ENCODE measurements around the gene SERPINC1.

DNA sequence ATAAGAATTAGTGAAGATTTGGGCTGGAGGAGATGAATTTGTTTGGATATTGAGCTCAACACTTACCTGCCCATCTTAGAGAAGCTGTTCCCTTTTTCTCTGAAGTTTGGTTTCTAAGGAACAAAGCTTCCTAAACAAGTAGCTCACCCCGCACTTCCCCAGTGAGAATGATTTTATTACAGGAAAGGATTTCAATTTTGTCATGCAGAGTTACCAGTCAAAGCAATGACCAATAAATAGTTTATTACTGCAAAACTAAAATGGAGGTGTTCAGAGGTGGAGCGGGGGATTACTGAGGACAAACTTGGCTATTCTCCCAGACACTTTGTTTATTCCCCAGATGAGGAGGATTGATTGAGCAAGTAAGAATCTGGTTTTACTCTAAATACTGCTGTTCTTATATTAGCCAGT, 136.3 kb downstream of the TNFSF18 start:
- PRO-cap = no peak
- RRBS, 2 experiments = no CpG with 5 or more reads among the region's 2 CpGs

- PRO-cap = no peak
- RRBS, 2 experiments = no CpG with 5 or more reads among the region's 4 CpGs
Observed at GRCh38 chr1:173190440-173191003, 16.6 kb downstream of the TNFSF4 start.

DNA sequence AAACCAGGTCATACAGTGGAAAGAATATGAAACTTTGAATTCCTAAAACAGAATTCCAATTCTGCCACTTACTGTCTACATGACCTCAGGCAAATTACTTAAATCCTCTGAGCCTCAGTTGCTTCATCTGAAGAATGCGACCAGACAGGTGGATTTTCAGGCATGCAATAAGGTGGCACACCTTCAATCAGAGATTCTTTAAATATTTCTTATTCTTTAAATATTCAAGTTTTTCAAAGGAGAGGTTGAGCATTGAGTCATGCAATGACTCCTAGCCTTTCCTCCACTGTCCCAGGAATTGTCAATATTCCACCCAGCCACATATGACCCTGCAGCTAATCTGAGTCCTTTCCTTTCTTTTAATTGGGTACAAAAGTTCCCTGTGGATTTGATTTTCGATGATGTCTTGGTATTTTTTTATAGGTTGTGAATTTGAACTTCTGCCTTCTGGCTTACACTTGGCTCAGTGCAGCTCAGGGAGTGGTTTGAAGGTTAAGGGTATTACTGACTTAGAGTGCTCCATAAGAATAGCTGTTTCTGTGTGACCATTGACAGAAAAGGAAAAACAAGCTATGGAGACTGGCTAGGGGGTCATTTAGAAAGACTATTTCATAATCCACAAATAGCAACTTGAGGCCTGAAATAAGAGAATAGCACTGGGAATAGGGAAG, 52.2 kb upstream of the PRDX6 start:
- PRO-cap = no peak
- RRBS, 2 experiments = no CpG with 5 or more reads among the region's 2 CpGs

DNA sequence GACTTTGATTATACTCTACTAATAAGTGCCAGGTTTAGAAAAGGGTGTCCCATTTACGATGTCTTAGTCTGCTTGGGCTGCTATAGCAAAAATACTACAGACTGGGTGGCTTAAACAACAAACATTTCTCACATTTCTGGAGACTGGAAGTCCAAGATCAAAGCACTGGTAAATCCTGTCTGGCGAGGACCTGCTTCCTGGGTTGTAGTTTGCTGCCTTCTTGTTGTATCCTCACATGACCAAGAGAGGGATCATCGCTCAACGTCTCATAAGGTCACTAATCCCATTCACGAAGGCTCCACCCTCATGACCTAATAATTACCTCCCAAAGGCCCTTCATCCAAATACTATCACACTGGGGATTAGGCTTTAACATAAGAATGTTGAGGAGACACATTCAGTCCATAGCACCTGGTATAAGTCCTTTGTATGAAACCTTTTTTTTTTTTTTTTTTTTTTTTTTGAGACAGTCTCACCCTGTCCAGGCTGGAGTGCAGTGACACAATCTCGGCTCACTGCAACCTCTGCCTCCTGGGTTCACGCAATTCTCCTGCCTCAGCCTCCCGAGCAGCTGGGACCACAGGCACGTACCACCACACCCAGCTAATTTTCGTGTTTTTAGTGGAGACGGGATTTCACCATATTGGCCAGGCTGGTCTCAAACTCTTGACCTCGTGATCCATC, 12.2 kb downstream of the PRDX6 start:
- PRO-cap = no peak
- RRBS, 2 experiments = no CpG with 5 or more reads among the region's 12 CpGs

- PRO-cap = no peak
- RRBS, 2 experiments = no CpG with 5 or more reads among the region's 4 CpGs
Observed at GRCh38 chr1:173504152-173504759, 27.1 kb downstream of the PRDX6 start.

DNA sequence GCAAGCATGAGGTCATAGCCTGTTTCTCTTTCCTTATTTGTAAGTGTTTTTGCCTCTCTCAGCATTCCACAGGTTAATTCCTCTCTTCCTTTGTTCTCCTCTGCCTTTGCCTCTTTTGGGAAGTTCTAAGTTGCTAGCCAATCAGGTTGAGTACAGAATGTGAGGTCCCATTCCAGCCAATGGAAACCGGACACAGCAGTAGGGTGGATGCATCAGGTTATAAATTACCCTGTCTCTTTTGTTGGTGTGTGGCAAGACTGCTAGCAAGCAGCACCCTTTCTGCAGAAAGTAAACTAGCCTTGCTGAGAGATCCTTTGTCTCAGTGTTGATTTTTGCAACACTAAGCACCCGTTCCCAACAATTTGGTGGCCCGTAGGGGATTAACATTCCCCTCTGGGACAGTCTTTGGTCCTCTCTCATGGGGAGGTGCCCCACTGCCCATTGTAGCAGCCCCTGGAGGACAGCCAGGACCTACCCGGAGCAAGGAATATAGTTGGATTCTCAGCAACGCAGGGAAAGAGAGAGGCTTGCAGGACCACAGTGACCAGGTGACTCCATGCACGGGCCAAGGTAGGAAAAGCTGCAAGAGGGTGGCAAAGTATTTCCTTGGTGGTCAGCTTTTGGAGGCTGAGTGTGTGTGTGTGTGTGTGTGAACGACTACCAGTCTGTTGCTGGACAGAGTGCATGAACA, 2.5 kb downstream of the TEX50 start:
- PRO-cap = bidirectional peak, plus-strand start at position 249 of the sequence, minus-strand start outside the sequence; unidirectional peak, plus-strand start at position 383 of the sequence; unidirectional peak, plus-strand start at position 486 of the sequence
- RRBS, 2 experiments = no CpG with 5 or more reads among the region's 7 CpGs

DNA sequence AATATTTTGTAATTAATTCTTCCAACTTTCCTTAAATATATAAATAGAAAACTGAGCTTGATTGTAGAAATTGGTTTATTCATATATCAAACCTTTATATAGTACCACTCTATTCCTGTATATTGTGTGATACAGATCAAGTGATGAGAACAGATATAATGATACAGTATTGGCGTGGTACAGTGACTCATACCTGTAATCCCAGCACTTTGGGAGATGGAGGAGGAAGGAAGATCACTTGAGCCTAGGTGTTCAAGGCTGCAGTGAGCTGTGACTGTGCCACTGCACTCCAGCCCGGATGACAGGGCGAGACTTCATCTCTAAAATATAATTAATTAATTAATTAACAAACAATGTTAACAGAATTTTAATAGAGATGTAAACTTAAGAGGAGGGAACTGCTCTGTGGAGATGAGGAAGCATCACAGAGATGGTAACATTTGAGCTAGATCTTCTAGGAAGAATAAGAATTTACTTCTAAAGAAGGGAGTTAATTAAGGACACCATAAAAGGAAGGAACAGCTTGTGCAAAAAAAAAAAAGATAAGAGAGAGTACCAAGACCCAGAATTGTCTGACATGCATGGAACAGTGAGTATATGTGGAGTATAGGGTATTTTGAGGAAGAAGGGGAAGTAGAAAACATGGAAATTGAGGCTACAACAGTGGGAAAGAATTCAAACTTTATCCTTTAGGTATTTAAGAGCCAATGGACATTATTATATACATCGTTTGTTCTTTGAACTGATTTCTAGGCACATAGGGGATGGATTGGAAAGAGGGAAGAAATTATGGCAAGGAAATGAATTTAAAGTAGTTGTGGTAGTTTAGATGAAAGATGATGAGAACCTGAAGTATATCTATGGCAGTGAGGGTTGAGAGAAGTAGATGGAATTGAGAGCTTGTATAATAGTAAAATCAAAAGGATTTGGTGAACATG, 5.3 kb downstream of the KLHL20 start:
- PRO-cap = no peak
- RRBS, 2 experiments = no CpG with 5 or more reads among the region's 4 CpGs

DNA sequence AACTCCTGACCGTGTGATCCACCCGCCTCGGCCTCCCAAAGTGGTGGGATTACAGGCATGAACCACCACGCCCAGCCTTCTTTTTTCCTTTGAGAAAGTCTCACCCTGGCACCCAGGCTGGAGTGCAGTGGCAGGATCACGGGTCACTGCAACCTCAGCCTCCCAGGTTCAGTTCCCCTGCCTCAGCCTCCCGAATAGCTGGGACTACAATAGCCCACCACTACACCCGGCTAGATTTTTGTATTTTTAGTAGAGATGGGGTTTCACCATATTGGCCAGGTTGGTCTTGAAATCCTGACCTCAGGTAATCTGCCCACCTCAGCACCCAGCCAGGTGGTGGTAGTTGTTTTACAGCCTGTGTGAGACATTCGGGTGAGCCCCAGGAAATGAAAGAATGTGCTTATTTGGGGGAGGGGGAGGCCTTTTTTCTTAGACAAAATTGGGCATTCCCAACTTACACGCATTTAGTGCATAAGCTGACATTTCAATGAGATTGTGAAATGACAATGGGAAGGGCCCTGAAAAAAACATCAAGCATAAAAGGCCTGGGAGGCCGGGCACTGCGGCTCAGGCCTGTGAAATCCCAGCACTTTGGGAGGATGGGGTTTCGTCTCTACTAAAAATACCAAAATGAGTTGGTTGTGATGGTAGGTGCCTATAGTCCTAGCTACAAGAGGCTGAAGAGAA, 5.6 kb upstream of the ZBTB37 start:
- PRO-cap = no peak
- RRBS, 2 experiments = no CpG with 5 or more reads among the region's 12 CpGs

DNA sequence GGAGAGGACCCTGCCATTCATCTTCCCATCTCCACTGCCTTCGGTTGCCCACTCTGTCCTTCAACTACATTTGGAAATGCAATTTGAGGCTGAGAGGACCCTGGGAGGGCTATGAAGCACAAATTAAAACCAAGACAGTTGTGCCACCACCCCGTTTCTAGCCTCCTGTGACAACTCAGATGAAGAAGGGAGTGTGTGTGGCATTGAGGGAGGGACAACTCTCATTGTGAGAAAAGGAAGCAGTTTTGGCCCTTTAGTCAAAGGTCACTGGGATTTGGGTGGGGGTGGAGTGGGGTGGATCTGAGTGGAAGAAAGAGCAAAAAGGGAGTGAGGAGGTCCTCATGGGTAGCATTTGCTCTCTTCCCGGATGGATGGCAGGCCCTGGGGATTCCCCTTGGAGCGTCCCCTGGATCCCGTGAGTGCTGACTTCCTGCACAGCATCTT, 579 bp downstream of the SERPINC1 start:
- PRO-cap = no peak
- RRBS, 2 experiments = no CpG with 5 or more reads among the region's 5 CpGs

DNA sequence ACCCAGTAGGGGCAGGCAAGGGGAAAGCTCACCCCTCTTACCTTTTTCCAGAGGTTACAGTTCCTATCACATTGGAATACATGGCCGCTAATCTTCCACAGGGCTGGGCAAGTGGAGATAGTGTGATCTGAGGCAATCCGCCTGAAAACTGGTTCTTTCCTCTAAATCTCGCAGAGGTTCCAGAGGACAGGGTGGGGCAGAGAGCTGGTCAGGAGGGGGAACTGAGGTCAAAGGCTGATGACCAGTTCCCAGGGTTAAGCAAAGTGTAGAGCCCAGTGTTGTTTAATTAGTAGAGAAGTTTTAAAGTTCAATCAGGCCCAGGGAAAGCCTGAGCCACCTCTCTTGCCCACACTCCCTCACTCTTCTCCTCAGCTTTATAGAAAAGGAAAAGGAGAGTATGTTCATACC, at the start of gene SERPINC1:
SERPINC1 (minus strand) TSS at position 150 of the 408 bp plus-strand sequence.
- PRO-cap = no peak
- RRBS, 2 experiments = no CpG with 5 or more reads among the region's 3 CpGs

- PRO-cap = no peak
- RRBS, 2 experiments = no CpG with 5 or more reads among the region's 1 CpG
Observed at GRCh38 chr1:173937182-173937747, 20.1 kb upstream of the SERPINC1 start.

DNA sequence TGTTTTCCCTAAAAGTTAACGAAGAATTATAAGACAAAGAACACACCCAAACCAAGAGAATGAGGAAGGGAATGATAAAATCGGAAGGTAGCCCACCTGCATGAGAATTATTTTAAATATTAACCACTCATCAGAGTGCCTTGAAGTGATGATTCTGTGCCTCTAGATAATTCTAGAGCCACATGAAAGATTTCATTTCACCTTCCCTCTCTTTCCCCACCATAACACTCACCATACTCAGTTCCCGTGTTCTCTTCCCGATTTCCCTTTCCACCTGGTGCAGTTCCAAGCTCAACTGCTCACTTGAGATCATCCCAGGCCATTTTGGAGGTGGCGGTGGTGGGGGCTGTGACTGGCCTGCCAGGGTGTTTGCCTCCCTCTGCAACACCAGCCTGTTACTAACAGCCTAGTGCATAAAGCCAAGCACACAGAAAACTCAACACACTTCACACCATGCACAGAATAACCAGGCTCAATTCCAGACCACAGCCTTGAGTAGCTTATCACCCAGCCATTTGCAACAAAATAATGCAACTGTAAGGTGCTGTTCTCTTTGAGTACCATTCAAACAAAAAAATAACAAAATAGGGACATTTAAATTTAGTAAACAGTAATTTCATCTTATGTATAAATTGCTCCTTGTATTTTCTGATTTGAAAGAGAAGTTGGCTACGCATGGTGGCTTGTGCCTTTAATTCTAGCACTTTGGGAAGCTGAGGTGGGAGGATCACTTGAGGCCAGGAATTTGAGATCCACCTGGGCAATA, 26.3 kb upstream of the SERPINC1 start:
- PRO-cap = unidirectional peak, minus-strand start at position 300 of the sequence
- RRBS, 2 experiments = no CpG with 5 or more reads among the region's 6 CpGs

- PRO-cap = no peak
- RRBS, 2 experiments = no CpG with 5 or more reads among the region's 4 CpGs
Observed at GRCh38 chr1:173983320-173983913, 38.7 kb downstream of the RC3H1 start.

- PRO-cap = no peak
- RRBS, 2 experiments = no CpG with 5 or more reads among the region's 12 CpGs
Observed at GRCh38 chr1:174437202-174437704, 10.5 kb upstream of the GPR52 start.

GRCh38 chr1:174872579-174873082, 127.1 kb upstream of the CACYBP start:
- PRO-cap = bidirectional peak, plus-strand start at chr1:174872963, minus-strand start at chr1:174872808
- RRBS, 2 experiments = no CpG with 5 or more reads among the region's 2 CpGs

- PRO-cap = unidirectional peak, minus-strand start at chr1:174875420
- RRBS, 2 experiments = no CpG with 5 or more reads among the region's 5 CpGs
Observed at GRCh38 chr1:174875203-174875803, 124.4 kb upstream of the CACYBP start.

DNA sequence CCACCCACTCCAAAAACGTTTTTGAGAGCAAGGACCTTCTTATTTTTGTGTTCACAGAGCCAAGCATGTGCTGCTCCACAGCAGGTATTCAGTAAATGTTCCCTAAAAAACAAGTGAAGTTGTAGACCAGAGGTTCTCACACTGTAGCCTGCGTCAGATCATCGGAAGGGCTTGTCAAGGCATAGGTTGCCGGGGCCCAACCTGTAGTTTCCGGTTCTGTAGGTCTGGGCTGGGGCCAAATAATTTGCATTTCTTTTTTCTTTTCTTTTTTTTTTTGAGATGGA, 50.3 kb downstream of the KIAA0040 start:
- PRO-cap = no peak
- RRBS, 2 experiments = no CpG with 5 or more reads among the region's 5 CpGs

DNA sequence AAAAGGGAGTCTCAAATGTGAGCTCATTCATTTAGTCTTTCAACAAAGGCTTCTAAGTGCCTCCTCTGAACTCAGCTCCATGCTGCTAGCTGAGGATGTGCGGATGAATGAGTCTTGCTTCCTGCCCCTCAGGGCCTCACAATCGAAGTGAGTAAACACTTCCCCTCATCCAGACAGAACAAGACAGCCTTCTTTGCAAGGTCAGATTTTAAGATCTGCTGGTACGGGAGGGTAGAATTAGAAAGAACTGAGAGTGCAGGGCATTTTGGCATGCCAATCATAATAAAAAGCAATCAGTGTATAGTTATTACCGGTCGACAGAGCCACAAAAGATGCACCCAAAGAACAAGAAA, 69.9 kb downstream of the TNR start:
- PRO-cap = no peak
- RRBS, 2 experiments = no CpG with 5 or more reads among the region's 5 CpGs

DNA sequence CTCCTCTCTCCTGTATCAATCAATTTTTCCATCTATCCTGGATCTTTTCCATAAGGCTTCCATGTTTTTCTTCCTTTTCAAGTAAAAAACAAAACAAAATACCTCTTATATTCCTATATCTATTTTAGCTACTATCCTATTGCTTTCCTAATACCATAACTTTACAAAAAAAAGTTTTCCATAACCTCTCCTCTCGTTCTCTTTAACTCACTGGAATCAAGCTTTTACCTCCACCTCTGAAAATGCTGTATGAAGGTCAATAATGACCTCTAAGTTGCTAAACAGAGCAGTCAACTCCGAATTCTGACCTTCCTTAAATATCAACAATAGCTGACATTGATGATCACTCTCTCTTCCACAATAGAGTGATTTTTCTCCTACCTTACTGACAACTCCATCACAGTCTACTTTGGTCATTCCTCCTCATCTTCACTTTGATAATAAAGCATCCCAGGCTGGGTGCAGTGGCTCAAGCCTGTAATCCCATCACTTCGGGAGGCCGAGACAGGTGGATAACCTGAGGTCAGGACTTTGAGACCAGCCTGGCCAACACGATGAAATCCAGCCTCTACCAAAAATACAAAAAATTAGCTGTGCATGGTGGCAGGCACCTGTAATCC, 152.3 kb downstream of the COP1 start:
- PRO-cap = no peak
- RRBS, 2 experiments = no CpG with 5 or more reads among the region's 5 CpGs

DNA sequence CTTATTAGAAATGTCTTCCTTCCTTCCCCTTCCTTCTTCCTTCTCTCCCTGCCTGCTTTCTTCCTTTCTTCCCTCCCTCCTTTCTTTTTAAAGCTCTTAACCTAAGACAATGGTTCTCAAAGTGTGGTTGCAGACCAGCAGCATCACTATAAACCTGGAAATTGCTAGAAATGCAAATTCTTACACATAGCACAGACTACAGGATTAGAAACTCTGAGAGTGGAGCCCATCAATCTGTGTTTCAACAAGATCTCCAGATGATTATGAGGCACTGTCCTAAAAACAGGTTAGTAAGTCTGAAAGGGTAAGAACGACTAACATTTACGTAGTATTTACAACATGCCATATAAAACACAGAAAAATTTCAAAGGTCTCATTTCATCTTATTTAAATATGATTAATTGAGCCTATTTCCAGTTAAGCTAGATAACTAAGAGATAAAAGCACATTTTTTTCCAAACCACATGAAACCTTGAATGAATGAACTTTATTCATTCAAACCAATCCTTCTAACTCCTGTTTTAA, 138.8 kb downstream of the COP1 start:
- PRO-cap = no peak
- RRBS, 2 experiments = no CpG with 5 or more reads among the region's 2 CpGs

Data from astrocyte (in vitro differentiated cells and primary cell).